Right ventricle myocardium (tissue), 1 donor: ENCODE measurements around the gene SNCG.

DNA sequence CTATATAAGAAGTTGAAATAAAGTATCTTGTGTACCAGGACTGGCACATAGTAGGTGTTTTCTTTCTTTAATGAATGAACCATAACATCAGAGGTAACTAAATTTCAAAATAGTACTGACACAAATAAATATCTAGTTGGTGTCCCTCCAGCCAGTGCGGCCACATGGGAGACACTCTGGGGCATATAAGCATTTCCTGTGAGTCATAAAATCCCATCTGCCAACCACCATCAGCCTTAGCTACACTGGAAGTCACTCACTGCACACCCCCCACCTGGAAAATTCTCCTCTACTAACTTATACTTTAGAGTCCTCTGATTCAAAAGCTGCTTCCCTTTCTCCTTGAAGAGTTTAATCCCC, 32.5 kb downstream of the DYDC1 start:
- PRO-cap, 2 experiments, result no peak in any of the 2 experiments

DNA sequence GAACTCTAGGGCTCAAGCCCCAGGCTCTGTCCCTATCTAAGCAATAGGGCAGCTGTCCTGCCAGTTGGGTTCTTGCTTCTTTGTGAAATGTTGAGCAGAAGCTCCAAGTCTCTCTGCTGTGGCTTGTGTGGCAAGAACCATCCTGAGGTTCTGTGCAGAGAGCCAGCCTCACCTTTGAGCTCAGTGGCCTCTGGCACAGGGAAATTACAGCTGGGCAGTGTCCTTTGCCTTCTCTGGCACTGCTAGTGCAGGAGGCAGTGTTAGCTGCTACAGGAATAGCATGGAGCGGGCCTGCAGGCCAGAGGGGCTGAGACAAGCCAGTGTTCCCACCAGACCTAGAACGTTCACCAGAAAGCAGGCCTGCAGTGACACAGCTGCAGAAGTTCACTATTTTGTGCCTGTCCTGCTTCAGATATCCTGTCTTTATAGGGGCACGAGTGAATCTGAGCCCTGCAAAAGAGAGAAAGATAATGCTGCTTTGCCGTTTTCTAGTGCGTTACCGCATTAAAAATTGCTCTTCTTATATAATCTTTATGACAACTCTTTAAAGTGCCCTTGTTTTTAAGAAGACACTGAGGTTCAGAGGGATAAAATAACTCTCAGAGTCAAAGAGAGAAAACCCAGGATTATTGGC, 1.9 kb downstream of the PRXL2A start:
- PRO-cap, 2 experiments, result peak in 1 of 2 experiments; most common plus-strand start position 253 of the sequence (in 1); most common minus-strand start position 241 of the sequence (in 1)

DNA sequence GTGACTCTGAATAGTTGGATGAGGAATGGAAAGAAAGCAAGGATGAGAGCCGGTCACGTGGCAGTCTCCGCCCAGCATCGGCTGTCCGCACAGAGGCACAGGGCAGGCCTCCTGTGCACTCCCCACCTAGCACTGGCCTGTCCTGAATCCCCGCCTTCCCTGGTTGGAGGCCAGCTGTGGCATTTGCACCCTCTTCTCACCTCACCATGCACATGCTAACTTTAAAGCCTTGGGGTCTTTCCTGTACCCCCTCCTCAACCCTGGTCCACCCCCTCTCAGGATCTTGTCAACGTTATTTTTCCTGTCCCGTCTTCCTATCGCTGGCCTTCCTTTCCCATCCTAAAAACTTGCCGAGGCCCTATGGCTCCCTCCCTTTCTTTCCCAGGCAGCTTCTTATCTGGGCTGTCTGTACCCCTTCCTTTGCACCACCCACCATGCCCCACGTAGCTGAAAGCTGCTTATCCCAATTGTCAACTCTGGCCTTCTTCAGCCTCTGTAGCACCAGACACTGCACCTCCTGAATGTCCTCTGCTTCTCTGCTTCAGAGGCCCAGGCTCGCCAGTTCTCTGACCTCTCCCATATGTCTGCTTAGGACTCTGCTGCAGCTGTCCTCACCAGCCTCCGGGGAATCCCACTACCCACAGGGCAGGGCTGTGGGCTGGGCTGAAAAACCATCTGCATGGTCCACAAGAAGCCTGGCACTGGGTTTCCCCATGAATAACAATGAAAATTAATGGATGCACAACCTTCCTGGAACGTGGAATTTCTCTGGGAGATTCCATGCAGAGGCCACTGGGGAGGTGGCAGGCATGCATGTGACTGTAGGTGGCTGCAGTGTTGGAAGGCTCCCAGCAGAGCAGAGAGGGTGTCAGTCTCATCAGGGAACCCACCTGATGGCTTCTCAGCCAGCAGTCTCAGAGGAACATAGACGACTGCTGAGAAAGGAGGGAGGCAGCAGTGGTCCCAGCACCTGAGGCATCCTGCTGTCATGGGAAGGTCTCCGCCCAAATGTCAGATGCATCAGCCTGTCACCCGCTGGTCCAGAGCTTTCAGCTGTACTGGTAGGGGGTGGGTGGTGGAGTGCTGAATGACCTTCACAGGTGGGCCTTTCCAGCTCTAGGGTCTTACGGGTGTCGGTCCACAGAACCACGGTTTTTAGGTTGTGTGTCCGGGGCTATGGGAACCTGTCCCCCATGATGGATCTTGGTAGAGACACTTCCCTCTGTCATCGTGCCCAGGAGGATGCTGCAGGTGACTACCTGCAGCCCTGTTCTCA, 16.9 kb upstream of the SH2D4B start:
- PRO-cap, 2 experiments, result no peak in any of the 2 experiments

DNA sequence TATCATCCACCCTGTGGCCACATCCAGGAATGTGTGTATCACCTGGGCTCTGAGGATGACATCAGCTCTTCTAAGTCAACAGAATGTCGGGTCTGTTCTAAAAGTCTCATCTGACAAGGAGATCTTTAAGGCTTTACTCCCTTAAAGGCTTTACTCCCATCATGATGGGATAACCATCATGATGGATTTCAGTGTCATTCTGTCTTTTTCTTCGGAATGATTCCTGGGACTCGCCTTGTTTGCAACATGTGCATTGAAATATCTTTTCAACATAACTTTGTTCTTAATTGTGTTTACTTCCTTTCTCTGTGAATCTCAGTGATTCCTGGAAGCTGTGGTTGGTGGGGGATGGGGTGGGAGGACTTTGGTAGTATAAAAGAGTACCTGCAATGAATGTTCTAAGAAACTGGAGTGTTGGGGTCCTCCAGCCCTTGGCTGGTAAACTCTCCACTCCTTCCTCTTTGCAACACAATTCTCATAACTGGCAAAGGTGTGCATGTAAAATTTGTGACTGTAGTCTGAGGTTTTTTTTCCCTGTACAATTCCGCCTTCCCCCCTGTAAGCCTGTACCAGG, 11.5 kb upstream of the SH2D4B start:
- PRO-cap, 2 experiments, result no peak in any of the 2 experiments

GRCh38 chr10:82432309-82432731, 557.3 kb downstream of the NRG3 start:
- PRO-cap, 2 experiments, result no peak in any of the 2 experiments

DNA sequence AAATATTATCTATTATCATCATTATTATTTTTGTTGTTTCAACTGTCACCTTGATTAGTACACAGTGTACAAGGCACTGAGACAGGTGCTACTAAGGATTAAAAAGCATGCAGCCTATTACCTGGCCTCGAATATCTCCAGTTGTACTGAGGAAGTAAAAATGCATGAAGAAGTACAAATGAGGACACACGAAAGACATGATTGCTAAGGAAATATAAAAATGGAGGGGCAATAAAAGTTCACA, 869.8 kb downstream of the NRG3 start:
- PRO-cap, 2 experiments, result no peak in any of the 2 experiments

- PRO-cap, 2 experiments, result no peak in any of the 2 experiments
Measured at GRCh38 chr10:84329969-84331110, 2.0 kb downstream of the CCSER2 start.

- PRO-cap, 2 experiments, result no peak in any of the 2 experiments
Measured at GRCh38 chr10:84333125-84333666, 4.8 kb downstream of the CCSER2 start.

- PRO-cap, 2 experiments, result no peak in any of the 2 experiments
Measured at GRCh38 chr10:85647969-85648626, 718.5 kb downstream of the GRID1 start.

DNA sequence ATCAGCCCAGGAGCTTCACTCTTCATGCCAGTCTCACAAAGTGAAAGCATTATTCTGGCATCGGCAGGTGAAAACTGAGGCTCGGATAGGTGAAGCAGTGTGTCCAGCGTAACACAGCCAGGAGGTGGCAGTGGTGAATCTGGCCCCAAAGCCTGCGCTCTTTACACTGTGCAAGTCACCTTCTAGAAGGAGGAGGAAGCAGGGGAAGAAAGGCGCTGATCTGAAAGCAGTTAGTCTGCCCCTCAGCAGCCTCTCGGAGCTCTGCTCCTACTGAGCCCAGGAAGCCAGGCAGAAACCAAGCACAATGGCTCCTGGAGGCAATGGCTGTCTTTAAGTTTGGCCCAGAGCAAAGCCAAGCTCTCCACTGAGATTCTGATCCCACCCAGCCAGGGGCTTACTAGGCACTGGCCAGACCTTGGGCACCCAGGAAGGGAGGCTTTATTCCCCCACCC, 104.6 kb downstream of the GRID1 start:
- PRO-cap, 2 experiments, result no peak in any of the 2 experiments

- PRO-cap, 2 experiments, result no peak in any of the 2 experiments
Measured at GRCh38 chr10:86446103-86446622, 75.4 kb downstream of the WAPL start.

- PRO-cap, 2 experiments, result no peak in any of the 2 experiments
Measured at GRCh38 chr10:86451735-86452552, 69.6 kb downstream of the WAPL start.

GRCh38 chr10:86556850-86557095, 35.2 kb upstream of the WAPL start:
- PRO-cap, 2 experiments, result no peak in any of the 2 experiments

DNA sequence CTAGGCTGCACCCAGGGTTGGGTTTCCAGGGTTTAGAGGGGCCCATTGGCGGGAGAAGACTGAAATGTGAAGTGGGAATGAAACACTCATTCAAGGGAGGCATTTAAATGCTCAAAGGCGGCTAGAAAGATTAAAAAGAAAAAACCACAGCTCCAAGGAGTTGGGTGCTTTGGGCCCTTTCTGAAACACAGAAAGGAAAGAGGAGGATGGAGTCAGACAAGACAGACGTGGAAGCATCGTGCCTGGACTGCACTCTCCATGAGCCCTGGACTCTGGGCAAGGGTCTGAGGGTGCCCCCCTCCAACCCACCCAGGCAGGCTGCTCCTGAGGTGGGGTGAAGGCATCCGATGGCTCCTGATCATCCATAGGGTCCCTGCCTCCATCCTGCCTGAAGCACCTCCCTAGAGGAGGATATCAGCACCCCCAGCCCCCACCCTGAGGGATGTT, 6.3 kb downstream of the LDB3 start:
- PRO-cap, 2 experiments, result peak in 1 of 2 experiments; most common plus-strand start position 193 of the sequence (in 1)

GRCh38 chr10:86865841-86866431, 91.5 kb downstream of the MMRN2 start:
- PRO-cap, 2 experiments, result no peak in any of the 2 experiments

DNA sequence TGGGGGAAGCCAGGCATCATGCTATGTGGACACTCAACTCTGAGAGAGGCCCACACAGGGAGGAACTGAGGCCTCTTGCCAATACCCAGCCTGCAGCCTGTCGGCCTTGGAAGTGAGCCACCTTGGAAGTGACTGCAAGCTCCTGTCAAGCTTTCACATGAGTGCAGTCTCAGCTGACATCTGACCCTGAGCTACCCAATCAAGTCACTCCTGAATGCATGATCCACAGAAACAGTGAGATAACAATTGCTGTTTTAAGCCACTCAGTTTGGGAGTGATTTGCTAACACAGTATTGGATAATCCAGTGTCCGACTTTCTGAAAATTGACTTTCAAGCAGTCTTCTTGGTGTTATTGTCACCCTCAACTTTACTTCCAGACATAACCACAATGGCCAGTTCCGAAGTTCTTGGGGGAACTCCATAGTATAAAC, 56.3 kb downstream of the MMRN2 start:
- PRO-cap, 2 experiments, result peak in 1 of 2 experiments; most common plus-strand start position 266 of the sequence (in 1); most common minus-strand start position 130 of the sequence (in 1)

DNA sequence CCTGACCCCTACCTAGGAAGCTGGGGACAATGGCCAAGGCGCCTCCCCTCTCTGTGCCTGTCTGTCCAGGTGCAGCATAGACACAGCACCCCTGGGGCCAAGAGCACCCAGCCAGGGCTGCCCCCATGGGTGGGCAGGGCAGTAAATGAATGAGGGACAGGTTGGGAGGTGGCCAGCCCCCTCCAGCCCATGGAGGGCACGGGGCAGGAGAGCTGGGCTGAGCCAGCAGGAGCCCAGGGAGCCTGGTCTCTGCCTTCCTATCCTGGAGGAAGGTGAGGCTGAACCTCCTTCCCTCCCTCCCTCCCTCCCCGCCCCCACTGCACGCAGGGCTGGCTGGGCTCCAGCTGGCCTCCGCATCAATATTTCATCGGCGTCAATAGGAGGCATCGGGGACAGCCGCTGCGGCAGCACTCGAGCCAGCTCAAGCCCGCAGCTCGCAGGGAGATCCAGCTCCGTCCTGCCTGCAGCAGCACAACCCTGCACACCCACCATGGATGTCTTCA, at the start of gene SNCG:
TSS of gene SNCG (plus strand) at position 392 of the 503 bp plus-strand sequence.
- PRO-cap, 2 experiments, result peak in 2 of 2 experiments; most common plus-strand start position 392 of the sequence (in 2)

DNA sequence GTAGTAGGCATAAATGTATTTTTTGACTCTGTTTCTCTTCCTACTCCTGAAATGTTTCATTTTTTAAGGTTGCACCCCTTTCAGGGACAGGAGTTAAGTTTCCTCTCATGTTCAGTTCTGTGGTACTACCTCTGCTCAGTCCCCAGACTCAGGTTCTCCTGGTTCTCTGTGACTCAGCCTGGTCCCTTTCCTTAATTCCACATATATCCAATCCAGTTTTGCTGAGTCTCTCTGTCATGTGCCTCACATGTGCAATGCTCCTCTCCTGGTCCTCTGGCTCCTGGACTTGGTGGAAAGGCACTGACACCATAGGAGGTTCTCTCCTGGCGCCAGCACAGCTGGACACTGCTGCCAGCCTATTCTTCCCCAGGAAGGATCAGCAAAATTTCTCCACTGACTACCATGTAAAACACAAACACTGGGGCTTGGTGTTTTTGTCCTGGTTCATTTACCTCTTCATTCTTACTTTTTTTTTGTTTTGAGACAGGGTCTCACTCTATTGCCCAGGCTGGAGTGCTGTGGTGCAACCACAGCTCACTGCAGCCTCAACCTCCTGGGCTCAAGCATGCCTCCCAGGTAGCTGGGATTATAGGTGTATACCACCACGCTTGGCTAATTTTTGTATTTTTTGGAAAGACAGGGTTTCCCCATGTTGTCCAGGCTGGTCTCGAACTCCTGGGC, 27.7 kb downstream of the GLUD1 start:
- PRO-cap, 2 experiments, result no peak in any of the 2 experiments

DNA sequence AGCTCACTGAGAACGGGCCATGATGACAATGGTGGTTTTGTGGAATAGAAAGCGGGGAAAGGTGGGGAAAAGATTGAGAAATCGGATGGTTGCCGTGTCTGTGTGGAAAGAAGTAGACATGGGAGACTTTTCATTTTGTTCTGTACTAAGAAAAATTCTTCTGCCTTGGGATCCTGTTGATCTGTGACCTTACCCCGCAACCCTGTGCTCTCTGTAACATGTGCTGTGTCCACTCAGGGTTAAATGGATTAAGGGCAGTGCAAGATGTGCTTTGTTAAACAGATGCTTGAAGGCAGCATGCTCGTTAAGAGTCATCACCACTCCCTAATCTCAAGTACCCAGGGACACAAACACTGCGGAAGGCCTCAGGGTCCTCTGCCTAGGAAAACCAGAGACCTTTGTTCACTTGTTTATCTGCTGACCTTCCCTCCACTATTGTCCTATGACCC, 13.2 kb downstream of the GLUD1 start:
- PRO-cap, 2 experiments, result no peak in any of the 2 experiments

GRCh38 chr10:87158654-87159373, 63.8 kb downstream of the SHLD2 start:
- PRO-cap, 2 experiments, result no peak in any of the 2 experiments